Subcutaneous preadipocyte (primary cell): Measurements from ENCODE around the genes GIMAP2, FASTK and ABCF2.

DNA sequence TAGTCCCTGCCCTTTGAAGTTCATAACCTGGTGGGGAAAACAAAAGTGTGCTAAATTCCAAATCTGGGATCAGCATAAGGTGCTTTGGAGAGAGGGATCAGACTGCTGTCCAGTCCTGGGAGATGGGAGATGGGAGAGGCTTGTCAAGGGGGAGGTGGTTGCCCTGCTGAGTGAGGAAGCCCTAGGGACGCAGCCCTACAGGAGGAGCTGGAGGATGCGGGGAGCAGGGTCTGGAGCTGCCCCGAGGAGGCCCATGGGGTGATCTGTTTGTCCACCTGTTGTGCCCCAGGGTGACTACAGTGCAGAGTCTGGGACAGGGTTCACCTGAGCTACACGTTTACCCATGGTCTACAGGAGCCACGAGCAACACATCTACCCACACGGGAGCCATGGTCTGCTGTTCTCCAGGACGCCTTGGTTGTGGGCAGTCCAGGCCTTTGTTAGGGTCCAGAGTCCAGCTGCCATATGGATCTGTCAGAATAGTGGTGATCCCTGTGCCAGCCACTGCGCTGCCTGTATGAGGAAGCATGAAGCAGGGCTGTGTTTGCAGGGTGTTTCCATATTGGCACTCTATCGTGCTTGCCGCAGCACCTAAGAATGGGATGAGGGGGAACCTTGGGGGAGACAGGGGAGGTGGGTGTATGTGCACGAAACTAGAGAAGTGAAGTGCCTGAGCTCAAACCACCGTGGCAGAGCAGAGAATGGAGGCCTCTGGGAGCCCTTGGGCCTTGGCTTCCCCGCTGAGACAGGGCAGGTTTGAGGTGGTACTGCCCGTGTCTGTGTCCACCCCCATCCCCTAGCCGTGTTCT is 2.7 kb upstream of the ENSG00000284691 start:
- CAGE, long polyA plus RNA, result no peak

- CAGE, long polyA plus RNA, result no peak
Observed at GRCh38 chr7:150404562-150405131, 829 bp upstream of the ENSG00000284691 start.

GRCh38 chr7:150570812-150571359 is 3.7 kb downstream of the GIMAP4 start:
- CAGE, long polyA plus RNA, result no peak

GRCh38 chr7:150629060-150630105 is 2.8 kb downstream of the GIMAP6 start:
- CAGE, long polyA plus RNA, result no peak

DNA sequence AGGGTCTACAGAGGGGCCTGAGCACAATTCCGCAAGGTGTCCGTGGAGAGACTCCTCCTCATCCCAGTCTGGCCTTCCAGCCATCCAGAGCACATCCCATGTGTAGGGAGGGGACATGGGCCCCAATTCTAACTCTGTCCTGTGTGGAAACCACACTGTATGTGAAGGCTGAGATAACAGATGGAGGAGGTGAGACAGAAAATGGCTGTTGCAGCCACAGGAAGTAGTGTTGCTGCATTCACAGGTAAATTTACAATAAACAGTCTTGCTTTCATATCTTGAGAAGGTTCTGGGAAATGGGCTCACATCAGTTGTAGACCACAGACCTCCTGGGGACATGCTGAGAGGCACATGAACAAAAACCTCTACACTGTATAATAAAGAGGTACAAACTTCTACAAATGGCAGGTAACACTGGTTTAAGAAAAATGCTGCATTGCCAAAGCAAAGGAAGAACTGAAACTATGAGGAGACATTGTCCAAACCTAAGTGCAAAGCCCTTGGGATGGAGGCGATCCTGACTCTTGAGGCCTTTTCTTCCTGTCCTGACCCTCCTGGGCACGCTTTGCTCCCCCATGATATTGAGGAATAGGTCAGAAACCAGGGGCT is 21.6 kb upstream of the GIMAP2 start:
- CAGE, long polyA plus RNA, result no peak

GRCh38 chr7:150685434-150685996 is at the start of gene GIMAP2:
Gene GIMAP2, plus strand, starts transcription at chr7:150685706.
- CAGE, long polyA plus RNA, result no peak

DNA sequence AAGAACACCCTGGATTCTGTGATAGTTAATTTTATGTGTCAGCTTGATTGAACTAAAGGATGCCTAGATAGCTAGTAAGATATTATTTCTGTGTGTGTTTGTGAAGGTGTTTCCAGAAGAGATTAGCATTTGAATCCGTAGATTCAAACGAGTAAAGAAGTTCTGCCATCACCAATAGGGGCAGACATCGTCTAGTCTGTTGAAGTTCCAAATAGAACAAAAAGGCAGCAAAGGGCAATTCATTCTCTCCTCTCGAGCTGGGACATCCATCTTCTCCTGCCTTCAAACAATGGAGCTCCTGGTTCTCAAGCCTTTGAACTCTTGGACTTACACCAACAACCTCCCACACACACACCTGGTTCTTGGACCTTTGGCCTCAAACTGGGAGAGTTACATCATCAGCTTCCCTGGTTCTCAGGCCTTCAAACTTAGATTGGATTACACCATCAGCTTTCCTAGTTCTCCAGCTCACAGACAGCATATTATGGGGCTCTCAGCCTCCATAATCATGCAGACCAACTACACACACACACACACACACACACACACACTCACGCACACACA is 9.9 kb upstream of the GIMAP5 start:
- CAGE, long polyA plus RNA, result no peak

DNA sequence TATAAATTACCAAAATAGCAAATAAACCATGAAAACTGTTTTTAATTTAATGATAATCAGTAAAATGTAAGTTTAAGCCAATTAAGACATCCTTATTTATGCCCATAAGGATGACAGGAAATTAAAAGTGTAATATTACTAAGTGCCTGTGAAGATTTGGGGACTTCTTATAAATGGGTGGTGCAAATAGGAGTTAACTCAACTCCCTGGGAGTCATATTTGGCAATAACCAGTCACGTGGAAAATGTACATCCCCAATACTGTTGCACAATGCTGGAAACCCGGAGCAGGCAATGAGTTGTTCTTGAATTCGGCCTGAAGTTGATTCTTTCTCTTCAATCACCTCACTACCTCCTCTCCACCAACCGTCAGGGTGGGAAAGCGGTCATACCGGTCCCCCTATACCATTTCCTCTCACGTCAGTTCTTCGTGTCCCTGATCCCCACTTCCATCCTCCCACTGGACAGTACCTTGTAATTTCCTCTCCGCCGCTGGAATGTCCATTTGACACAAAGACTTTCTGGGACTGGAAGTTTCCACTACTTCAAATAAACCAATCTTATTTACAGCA is 2.8 kb downstream of the GIMAP5 start:
- CAGE, long polyA plus RNA, result no peak

DNA sequence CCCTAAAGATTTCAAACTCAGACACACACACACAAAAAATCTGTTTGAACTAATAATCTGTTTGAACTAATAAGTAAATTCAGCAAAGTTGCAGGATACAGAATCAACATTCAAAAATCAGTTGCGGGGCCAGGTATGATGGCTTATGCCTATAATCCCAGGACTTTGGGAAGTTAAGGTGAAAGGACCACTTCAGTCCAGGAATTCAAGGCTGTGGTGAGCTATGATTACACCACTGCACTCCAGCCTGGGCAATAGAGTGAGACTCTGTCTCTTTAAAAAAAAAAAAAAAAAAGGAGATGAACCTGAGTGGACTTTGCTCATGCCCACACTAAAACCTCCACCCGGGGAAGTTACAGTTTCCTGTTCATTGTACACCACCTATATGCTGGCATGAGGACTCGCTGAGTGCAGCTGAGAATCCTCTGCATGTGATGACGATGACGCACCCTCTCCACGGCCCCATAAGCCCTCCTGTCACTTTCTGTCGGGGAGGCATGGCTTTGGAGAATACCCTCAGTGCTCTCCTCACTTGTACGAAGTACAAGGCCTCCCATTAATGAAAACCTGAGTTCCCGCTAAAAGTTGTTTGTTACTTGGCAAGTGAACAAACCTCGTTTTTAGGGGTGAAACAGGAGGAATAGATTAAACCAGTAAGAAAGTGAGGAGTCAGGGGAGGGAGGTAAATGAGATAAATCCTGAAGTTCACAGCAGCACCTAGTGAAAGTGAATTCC is 16.0 kb downstream of the TMEM176B start:
- CAGE, long polyA plus RNA, result no peak

DNA sequence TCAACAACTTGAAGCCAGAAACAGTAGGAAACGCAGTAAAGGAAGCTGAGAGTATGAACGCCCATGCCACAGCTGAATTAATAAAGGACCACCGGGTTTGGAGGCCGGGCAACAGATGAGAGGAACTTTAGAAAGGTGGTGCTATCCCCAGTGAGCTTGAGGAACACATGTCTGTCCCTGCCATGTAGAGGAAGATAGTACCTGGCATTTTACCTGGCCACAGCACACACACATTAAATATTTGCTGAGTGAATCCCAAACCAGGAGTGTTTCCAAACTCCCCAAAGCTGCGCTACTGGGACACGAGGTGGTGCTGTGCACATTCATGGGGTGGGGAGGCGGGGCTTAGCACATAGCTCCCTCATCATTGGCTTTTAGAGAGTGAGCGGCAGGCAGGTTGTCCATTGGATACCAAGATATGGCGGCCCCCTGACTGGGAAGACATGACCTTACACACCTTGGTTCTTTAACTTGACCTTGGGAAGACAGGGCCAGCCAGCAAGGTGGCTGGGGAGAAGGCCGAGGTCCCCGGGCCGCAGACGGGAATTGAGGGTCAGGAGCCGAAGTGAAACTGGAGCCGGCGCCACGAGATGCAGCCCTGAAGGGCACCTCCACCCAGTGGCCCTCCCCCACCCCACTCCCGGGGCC is 23.8 kb downstream of the TMEM176A start:
- CAGE, long polyA plus RNA, result no peak

DNA sequence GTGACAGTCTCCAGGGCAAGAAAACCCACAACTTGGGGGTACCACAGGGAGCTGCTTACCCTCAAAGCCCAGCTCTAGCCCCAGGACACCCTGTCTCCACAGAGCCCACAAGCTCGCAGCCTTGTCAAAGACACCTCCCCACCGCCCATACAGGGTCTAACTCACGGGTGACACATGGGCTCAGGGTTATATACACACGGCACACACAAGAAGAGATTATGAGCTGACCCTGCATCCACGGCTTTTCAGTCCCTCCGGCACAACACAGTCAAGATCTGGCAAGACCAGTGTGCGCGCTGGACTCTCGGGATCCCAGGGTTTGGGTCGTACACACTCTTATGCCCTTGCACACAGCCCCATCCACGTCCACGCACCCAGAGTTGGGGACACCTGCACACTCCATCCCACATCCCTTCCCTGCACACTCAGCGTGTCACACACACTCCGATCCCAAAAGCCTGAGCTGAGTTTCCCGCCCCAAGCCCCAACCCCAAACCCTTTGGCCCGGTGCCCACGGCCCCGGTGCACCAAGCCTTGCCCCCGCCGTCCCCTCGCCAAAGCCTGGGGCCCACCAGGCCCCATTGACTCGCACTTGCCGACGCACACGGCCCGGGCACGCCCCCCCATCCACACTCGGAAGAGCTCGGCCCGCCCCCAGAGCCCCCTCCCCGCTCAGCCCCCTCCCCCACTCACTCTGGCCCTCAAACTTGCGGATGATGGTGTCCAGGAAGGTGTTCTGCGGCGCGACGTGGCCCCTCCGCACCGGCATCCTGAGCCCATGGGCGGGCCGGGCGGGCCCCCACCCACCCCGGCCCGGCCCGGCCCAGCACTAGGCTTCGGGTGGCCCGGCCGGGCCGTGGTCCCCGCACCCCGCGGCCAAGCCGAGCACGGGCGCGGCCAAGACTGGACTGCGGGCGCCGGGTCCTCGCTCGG is 710 bp downstream of the KCNH2 start:
- CAGE, long polyA plus RNA, result no peak

DNA sequence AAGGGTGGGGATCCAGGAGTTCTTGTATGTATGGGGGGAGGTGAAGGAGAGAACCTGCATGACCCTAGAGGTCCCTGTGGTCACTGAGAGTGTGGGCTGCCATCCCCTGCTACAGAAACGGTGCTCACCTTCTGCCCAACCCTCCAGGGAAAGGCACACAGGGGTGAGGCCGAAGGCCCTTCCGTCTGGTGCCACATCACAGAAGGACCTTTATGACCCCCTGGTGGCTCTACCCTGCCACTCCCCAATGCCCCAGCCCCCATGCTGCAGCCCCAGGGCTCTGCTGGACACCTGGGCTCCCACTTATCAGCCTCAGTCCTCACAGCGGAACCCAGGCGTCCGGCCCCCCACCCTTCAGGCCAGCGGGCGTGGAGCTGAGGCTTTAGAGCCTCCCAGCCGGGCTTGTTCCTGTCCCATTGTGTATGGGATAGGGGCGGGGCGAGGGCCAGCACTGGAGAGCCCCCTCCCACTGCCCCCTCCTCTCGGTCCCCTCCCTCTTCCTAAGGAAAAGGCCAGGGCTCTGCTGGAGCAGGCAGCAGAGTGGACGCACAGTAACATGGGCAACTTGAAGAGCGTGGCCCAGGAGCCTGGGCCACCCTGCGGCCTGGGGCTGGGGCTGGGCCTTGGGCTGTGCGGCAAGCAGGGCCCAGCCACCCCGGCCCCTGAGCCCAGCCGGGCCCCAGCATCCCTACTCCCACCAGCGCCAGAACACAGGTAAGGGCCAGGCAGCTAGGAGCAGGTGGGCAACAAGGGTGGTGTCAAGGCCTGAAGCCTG is 2.6 kb downstream of the NOS3 start:
- CAGE, long polyA plus RNA, result no peak

GRCh38 chr7:151008506-151009515 is 15.5 kb downstream of the ATG9B start:
- CAGE, long polyA plus RNA, result no peak

DNA sequence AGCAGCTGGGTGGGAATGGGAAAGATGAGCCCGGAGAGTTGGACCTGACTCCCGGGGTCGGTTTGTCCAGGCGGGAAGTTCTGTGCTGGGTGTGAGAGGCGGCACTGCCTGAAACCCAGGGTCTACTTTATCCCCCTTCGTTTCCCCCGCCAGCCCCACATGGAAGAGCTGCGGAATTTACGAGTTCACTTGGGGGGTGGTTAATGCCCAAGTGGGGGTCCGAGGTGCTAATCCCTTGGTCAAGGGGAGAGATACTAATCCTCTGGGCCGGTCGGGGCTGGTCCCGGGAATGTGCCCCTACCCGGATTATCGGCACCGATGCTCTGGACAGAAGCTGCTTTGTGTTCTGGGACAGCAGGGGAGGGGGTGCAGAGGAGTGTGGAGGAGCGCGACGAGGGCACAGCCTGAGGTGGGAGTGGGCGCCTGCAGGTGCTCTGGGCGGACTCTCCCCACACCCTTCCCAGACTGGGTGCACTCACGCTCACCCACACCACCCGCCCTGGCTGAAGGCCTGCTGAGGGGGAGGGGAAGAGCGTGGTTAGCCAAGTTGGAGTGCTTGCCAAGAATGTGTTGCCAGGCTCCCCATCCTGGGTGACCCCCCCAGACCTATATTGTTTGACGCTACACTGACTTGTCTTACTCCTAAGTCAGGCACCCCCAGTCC is 978 bp downstream of the SLC4A2 start:
- CAGE, long polyA plus RNA, result no peak

DNA sequence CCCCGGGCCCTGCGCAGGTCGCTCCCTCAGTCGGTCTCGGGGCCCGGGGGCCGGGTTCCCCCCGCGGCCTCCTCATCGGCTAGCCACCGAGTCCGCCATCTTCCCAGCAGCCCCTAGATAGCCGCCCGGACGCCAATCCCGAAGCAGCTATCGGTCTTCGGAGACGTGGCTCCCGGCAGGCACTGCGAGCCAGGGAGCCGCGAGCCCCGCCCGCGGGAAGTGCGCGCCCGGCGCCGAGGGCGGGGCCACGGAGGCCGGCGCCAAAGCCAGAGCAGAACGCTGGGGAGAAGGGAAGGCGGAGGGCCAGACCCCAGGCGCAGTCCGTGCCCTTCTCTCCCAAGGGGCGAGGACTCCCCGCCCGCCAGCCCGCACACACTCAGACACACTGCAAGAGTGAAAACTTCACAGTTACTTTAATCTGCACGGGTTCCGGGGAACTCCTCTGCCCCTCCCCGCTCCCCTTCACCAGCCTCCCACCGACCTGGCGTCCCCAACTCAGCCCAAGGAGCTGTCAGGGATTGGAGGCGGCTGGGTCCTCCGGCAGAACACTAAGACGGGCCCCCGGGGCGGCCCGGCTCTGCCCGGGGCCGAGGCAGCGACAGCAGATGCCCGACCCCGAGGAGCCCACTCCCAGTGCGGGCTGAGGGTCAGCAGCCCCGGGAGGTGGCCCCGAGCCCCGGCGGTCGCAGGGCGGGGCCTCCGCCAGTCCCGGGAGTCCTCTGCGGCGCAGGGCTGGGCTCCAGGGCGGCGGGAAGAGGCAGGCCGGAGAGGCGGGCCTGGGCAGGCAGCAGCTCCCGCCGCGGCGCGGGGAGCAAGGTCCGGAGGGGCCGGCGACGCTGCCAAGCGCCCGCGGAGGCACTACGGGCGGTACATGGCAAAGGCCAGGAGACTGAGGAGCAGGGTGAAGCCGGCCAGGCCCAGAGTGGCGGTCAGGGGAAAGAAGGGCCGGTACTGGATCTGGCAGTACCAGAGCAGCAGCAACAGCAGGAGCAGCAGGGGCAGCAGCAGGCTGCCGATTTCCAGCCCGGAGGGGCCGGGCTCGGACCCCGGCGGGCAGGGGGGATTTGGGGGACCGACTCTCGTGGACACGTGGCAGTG is at the start of gene FASTK:
FASTK (minus strand) TSS at position 119 of the 1,098 bp plus-strand sequence.
- CAGE, long polyA plus RNA, result no peak

DNA sequence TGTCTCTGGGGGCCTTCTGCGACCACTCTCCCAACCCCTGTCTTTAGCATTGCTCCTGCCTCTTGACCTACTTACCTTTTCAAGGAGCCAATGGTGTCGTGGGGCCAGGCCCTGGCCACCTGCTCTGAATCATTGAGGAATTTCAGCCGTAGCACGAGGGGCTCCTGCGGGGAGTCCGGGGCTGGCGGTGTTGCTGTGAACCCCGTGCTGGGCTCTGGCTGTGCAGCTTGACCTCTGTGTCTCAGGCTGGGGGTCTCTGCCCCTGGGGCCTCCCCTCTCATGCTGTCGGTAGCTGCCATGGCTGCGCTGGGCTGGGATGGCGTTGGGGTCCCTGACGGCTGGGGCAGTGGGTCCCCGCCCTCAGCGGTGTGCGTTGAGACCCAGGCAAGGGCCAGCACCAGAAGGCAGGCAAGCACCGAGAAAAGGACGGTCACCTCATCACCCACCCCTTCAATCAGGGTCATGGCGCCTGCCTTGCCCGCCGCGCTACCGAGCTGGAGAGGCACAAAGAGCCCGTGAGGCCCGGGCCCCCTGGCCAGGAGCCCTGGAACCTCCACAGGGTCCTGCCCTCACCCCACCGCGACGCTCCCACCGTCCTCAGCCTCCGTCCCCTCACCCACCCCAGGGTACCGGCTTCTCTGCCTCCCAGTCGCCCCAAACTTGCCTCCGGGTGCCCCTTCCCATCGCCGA is 1.0 kb downstream of the TMUB1 start:
- CAGE, long polyA plus RNA, result no peak

DNA sequence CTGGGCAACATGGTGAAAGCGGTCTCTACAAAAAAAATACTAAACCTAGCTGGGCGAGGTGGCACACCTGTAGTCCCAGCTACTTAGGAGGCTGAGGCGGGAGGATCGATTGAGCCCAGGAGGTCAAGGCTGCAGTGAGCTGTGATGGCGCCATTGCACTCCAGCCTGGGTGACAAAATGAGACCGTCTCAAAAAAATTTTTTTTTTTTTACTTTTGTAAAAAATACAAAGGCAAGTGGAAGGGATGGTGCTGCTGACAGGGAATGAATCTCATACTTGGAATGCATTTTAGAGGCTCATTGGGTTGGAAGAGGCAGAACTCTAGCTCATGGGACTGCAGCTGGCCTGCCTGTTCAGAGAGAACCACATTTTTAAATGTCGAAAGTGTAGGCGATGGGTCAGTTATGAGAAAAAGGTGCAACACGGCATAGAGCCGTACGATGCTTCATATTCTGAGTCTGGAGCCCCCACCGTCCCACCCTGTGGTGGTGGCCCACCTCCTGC is 21.2 kb downstream of the AGAP3 start:
- CAGE, long polyA plus RNA, result no peak

- CAGE, long polyA plus RNA, result no peak
Observed at GRCh38 chr7:151226696-151227752, at the start of gene ABCF2. Gene ABCF2, minus strand, starts transcription at chr7:151227205.

DNA sequence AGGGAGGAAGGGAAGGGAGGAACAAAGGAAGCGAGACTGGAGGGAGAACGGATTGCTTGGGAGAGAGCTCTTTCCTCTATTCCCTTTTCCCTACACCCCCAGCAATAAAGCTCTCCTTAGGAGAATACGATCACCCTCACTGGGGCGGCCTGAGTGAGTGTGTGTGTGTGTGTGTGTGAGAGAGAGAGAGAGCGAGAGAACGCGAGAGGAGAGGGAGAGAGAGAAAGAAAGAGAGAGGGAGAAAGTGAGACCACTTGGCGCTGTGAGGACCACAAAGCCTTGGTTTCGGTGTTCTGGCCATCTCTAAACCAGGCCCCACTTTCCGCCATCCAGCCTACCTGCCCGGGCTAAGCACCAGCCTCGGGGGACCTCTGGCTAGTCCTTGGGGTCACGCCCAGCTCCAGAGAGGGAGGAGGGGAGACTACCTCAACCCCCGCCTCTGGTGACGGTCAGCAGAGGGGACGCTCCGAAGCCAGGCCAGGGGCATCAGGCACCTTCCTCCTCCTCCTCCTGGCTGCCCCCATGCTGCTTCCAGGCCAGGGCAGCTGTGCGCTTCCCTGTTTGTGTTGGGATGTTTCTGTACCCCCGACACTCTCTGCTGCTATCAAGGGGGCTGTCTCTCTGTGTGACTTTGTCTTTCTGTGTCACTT is 3.9 kb upstream of the SMARCD3 start:
- CAGE, long polyA plus RNA, result no peak

- CAGE, long polyA plus RNA, result no peak
Observed at GRCh38 chr7:151366896-151367167, 25.2 kb downstream of the NUB1 start.